Hair follicle dermal papilla cell (primary cell): Measurements from ENCODE around the genes LIPG and CFAP53.

DNA sequence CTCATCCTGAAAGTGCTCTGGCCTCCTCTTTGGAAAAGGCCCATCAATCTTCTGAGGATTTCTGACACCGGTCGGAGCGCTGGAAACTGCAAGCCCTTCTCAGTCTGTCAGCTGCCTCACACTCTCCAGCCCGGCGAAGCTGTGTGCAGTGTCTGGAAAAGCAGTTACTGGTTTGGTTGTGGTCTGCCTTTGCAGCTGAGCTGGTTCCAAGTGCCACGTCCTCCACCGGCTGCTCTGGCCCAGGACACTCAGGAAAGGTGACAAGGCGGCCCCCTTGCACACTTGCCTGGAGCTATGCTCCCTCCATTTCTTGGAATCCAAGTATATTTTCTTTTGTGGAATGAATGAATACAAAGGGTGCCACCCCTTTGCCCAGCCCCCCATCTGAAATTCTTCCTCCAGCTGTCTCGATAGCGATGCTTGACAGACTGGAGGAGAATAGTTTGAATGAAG is 32.5 kb upstream of the ZBTB7C start:
- CAGE, long polyA plus RNA = no peak

GRCh38 chr18:48454094-48454649 is 45.0 kb upstream of the ZBTB7C start:
- CAGE, long polyA plus RNA = no peak

DNA sequence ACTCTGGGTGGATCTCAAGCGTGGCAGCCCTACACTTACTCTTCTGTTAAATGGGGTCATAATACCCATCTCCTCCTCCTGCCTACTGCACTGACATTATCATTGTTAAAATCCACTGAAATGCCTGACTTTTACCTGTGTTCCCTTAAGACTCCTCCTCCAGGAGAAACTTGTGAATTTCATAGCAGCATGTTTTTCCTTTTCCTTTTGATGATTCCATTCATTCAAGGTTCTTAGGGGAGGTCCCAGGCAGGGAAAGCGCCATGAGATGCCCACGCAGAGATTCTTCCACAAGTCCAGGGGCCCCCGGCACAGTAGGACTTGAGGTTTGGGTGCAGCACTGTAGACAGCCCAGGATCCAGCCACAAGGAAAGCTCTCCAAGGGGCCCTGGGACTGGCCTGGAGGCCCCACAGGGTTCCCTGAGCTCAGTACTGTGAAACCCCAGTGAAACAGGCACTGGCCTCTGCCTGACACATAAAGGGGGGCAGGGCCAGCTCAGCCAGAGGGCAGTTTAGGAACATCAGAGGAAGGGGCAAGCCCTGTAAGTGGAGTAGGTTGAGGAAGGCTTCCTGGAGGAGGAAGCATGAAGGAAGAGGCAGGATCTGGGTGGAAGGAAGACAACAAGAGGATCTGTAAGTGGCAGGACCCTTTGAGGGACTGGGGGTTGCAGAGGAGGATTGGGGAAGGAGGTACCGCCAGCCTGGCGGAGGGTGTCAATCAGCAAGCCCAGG is 175.4 kb downstream of the SMAD7 start:
- CAGE, long polyA plus RNA = no peak

- CAGE, long polyA plus RNA = no peak
These were observed 21.8 kb downstream of the SMAD7 start for GRCh38 chr18:48928764-48929542.

DNA sequence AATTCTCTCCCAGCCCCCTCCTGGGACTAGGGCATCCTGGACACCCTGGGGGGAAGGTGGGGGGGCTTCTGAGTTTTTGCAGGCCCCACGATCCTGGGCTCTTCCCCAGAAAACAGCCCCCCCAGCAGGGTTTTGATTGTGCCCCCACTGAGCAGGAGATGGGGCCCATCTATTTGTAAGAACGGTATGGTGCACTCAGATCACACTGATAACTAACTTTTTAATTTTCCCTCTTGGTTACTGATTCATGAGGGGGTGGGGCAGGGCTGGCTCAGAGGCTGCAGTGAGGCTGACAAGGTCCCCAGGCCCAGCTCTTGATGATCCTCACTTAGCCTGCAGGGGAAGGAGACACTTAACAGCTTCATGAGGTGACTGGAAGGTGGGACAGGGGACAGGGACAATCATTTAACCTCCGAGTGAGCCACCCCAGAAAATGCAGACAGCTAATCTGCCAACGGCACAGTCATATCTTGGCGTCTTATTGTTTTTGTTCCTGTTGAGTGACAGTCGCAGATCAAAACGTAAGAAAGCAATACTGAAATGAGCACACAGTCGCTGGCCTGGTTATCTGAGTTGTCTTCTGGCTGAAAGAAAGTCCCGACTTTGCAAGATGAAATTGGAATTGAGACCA is 18.8 kb downstream of the SMAD7 start:
- CAGE, long polyA plus RNA = no peak

DNA sequence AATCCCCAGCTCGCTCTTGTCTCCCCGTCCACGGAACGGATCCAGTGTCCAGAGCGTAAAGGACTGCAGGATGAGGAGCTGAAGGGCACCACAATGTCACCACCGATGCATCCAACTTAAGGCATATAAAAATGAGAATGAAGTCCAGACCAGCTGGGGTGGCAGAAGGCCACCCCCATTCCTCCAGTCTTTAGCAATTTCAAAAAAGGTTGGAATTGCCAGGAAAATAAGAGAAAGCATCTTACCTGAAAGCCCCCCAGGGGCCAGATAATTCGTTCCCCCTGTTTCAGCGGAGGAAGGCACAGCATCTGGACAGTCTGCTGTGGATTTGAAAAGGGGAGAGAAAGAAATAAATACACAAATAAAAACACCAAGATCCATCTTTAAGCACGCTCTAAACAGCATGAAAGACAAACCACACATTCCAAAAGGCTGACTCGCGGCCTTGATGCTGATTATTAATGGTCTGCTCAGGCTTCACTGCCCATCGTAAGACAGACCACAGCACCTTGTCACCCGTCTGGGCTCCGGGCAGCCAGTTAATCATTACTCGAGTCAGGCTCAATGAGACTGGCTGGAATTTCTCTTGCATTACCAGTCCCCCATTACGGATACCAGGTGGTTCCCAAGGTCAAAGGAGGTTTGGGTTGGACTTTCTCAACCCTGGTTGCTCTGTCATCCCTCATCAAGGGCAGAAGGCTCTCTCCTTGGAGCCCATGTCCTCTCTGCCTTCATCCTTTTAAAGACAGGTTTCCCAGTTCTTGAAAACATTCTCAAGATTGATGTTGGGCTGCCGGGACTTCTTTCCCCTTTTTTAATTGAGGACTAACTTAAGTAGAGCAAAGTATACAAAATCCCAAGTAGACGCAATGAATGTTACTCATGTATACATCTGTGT is 8.3 kb downstream of the SMAD7 start:
- CAGE, long polyA plus RNA = no peak

DNA sequence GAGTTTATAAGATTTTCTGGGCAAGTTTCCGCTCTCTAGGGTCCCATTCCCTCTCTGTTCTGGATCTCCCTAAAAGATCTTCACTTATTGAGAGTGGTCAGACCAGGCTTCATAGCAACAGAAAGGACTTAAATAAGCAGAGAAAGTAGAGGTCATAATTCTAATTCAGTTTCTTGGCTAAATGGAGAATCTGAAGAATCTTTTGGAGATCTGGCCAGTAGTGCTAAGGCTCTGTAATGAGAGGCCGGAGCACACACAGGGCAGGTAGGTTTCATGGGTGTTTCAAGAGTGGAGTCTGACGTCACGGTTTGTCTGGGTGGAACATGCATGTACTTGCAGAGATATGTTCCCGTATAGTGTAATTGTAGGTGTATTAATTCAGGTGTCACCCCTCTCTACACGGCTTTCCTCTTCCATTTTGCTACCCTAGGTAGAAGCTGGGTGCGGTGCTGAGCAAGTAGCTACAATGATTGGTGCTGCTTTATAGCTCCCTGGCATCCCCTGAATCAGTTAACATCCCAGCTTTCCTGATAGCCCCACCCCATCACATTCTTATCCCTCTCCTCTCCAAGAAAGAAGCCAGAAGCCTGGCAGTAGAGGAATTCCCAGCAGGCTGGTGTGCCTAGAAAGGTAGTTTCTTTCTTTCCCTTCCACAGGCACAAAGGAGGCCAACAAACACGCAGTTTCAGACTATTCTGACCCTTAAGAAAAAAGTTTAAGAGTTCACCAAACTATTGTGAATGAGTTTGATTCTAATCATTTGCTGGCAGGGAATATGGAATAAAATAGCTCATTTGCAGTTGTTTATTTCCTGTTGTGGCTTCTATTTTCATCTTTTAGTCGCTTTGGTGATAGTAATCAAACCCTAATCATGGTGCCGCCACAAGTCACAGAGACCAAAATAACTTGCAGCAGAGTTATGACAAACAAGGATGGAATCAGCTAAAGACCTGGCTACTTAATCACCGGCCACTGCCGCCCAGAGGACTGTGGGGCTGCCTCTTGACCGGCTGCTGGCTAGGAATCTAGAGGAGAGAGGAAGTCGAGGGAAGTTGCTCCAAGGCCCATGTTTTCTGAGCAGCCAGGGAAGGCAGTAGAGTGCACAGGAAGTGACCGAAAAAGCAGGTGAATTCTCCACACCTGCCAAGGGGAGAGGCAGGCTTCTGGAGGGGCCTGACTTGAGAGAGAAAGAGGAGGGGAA is 4.7 kb upstream of the SMAD7 start:
- CAGE, long polyA plus RNA = no peak

- CAGE, long polyA plus RNA = no peak
These were observed 23.5 kb upstream of the SMAD7 start for GRCh38 chr18:48974263-48974674.

- CAGE, long polyA plus RNA = no peak
These were observed 24.4 kb upstream of the SMAD7 start for GRCh38 chr18:48975172-48975649.

GRCh38 chr18:48997586-48999066 is 47.4 kb upstream of the SMAD7 start:
- CAGE, long polyA plus RNA = no peak

GRCh38 chr18:49052531-49053369 is 102.0 kb upstream of the SMAD7 start:
- CAGE, long polyA plus RNA = no peak

DNA sequence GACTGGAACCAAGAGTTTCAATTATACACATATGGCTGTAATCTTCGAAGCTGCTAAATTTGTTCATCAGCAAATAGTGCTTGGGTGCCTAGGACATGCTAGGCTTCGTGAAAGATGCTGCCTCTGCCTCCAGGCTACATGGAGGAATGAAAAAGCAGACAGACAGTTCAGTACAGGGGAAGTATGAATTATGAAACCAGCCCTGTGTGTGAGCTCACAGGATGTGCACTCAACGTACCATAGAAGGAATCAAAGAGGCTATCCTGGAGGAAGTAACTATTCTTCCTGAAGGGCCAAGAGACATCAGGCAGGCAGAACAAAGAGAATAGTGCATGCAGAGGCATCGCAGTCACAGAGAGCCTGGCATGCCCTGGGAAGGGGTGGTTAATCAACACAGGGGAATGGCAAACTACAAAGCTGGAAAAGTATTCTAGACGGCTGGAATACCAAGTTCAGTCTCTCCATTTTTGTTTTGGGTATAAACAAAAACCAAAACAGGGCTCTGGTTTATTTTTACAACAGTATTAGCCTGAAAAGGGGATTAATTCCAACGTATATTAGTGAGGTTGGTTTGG is 61.4 kb downstream of the DYM start:
- CAGE, long polyA plus RNA = no peak

DNA sequence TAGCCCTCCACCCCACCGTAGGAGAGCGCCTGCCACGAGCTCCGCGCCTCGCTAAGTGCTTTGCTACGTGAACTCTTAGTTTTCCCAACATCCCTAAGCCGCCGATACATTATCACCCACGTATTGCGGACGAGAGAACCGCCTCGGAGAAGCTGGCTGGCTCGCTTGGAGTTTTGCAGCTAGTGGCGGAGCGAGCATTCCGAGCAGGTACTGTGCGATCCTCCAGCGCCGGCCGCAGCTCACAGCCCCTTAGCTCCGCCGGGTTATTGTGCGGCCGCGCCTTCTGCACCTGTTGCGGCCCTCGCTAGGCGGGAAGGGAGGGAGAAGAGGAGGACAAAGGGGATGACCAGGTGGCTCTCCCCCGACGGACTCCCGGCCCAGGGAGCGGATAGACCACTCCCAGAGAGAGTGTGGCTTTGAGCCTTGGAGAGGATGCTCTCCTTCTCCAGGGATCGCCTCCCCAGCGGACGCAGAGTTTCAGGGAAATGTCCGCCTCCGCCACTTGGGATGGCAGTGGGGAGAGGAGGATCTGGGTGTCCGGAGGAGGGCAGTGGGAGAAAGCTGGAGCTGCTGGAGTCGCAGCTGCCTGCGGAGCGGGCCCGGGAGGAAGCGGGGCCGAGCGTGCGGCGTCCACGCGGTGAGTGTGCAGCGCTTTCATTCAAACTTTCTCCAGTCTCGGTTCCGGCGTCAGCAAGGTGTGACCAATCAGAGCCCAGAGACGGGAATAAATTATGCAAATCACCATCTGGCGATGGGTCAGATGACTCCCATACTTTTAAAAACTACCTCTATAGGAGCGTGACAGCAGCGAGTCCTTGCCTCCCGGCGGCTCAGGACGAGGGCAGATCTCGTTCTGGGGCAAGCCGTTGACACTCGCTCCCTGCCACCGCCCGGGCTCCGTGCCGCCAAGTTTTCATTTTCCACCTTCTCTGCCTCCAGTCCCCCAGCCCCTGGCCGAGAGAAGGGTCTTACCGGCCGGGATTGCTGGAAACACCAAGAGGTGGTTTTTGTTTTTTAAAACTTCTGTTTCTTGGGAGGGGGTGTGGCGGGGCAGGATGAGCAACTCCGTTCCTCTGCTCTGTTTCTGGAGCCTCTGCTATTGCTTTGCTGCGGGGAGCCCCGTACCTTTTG is at the start of gene LIPG:
LIPG (plus strand) TSS at position 804 of the 1,131 bp plus-strand sequence.
- CAGE, long polyA plus RNA = no peak

DNA sequence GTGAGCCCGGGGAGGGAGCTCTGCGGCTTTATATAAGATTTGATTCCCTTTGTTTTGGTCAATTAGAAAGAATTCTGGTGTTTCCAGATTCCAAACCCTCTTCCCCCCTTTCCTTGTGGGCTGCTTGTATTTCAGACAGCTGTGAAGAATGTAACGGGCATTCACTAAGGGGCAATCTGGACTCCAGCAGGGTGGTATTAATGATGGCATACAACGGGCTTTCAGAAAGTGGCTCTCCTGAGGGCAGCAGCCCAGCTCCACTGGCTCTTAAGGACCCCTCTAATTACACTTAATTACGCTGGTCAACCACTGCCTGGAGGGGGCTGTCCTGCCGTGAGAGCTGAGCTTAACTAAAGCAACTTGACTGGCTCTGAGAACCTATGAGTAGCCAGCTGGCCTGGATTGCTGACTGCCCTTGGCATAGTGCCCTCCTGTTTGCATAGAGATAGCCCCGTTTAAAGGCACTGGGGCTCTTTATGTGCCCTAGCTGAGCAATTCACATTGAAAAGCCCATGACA is 3.7 kb downstream of the LIPG start:
- CAGE, long polyA plus RNA = no peak

- CAGE, long polyA plus RNA = no peak
These were observed 88.6 kb downstream of the LIPG start for GRCh38 chr18:49650291-49650995.

GRCh38 chr18:49813785-49814828 is 774 bp upstream of the ACAA2 start:
- CAGE, long polyA plus RNA = no peak

DNA sequence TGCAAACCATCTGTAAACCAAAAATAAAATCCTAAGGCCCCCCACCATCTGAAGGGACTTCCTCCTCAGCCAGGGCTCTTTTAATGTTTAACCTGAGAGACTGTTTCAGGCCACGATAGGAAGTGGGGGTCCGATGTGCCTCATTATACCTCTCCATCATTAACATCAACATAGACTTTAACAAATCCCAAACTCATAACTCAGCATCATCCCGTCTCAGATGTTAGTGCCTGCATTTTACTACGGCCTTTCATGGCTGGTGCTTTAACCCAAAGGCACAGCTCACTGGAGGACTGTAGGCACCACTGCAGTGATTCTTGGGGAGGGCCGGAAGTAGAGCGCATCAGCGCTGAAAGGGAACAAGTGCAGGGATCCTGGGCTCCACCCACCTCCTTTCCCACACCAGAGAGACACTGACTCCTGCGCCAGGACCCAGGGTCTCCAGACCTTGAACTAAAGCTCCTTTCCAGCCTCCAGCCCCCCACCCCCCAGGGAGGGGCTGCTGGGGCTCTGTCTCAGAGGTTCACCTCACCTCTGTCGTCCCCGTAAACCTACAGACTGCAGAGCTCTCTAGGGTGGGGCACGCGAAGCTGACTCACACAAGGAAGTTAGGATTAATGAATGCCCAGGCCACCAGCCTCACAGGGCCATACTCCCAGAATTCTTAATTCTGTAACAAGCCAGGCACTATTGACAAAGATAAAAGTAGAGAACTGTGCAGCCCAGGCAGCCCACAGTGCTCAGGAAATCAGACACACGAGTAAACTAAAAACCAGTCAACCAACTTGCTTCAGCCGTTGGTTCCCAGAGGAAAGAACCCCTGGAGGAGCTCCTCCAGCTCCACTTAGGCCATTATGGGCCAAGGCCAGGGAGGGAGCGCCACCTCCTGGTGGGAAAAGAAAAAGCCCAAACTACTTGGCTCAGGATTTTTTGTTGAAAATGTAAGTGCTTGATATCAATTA is 45.0 kb upstream of the ACAA2 start:
- CAGE, long polyA plus RNA = no peak

DNA sequence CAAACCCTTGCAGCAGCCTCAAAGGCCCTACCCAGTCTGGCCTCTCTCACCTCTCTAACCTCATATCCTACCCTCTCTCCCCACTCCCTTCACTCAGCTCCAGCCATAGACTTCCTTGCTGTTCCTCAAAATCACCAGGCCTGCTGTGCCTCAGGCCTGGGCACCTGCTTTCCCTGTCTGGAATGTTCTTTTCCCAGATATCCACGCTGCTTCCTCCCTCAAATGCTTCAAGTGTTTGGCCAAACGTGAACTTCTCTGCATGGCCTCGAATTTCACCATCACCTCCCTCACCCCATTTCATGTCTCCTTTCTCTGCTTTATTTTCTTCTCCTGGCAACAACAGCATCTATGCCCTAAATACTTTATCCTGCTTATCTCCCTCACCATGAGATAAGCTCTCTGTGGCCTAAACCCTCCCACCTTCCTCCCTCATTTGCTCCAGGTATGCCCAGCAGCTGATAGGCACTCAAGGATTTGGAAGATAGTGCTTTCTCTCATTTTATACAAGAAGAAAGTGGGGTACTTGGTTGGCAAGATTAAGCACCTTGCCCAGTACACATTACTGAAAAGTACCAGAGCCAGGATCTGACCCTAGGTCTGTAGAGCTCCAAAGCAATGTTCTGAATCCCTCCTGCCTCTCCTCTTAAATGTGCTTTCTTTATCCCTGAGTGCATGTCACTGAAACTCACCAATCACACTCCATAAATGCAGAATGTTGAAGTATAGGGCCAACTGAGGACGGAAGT is 84.8 kb downstream of the MYO5B start:
- CAGE, long polyA plus RNA = no peak

- CAGE, long polyA plus RNA = no peak
These were observed at the start of gene CFAP53 for GRCh38 chr18:50266188-50266821. Gene CFAP53 (minus strand): TSS chr18:50266495.

GRCh38 chr18:50267948-50268966 is 2.0 kb upstream of the CFAP53 start:
- CAGE, long polyA plus RNA = no peak